ENCODE data around the gene SLC47A2.

DNA sequence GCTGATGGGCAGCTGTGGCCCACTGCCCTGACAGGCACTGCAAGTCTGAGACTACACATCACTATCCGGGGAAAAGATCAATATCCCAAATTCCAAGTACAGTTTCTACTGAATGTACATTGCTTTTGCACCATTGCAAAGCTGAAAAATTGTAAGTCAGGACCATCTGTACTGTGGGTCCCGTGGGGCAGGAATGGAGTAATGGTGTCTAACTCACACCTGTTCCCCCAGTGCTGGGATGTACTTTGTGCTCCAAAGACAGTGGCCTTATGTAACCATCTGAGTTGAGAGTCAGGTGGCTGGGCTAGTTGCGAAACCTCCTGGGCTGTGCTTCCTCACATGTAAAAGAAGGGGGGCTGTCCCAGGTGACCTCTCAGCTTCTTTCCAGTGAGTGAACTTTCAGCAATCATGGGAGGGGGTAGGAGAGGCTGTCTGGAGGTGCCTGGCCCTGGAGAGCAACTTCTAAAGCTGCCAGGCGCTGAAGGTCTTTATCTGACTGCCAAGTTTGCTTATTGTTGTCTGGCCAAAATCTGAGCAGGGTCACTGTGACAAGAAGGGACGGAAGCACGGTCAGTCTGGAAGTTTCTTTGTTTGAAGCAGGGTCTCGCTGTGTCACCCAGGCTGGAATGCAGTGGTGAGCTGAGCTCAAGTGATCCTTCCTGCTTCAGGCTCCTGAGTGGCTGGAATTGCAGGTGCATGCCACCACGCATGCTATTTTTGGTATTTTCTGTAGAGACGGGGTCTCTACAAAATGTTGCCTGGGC lies 4.9 kb downstream of the SLC47A1 start:
- PRO-cap, 3 experiments, result no peak in any of the 3 experiments
- RAMPAGE, long total RNA, 2 experiments, result no peak in any of the 2 experiments
- RRBS, result no CpG with 5 or more reads among the region's 9 CpGs

GRCh38 chr17:19647260-19647851 lies 1.2 kb upstream of the ALDH3A2 start:
- PRO-cap, 3 experiments, result no peak in any of the 3 experiments
- RAMPAGE, long total RNA, 2 experiments, result no peak in any of the 2 experiments
- RRBS, result 4% methylated on average over 1 of the region's 4 CpGs

GRCh38 chr17:19716326-19717172 lies at the start of gene SLC47A2:
TSS of gene SLC47A2 (minus strand) at chr17:19716584.
- PRO-cap, 3 experiments, result no peak in any of the 3 experiments
- RAMPAGE, long total RNA, 2 experiments, result no peak in any of the 2 experiments
- RRBS, result no CpG with 5 or more reads among the region's 14 CpGs

DNA sequence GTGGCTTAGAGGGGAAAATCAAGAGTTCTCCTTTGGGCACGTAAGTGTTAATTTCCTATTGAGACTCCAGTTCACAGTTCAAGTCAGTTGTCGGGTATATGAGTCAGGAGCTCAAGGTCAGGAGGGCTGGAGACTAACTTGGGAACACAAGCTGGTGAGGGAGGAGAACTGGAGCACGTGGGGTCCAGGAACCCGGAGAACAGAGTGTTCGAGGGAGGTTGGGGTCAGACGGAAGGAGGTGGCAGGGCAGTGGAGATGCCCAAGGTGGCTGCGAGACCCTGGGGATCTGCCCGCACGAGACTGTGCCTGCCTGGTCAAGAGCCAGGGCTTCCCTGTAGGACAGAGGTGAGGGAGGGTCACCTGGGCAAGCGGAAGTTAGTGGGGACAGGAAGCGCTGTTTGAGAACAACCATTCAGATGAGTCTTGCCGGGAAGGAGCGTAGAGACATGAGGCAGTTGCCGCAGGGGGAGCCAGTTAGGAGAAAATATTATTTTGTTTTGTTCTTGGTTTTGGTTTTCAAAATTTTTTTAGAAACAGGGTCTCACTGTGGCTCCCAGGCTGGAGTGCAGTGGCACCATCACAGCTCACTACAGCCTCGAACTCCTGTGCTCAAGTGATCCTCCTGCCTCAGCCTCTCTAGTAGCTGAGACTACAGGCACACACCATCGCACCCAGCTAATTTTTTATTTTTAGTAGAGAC lies 11.9 kb downstream of the ALDH3A1 start:
- PRO-cap, 3 experiments, result peak in 3 of 3 experiments; most common plus-strand start position 227 of the sequence (in 3)
- RAMPAGE, long total RNA, 2 experiments, result no peak in any of the 2 experiments
- RRBS, result no CpG with 5 or more reads among the region's 16 CpGs

GRCh38 chr17:20010951-20011434 lies 1.8 kb downstream of the SPECC1 start:
- PRO-cap, 3 experiments, result peak in 2 of 3 experiments; most common plus-strand start chr17:20011221 (in 2)
- RAMPAGE, long total RNA, 2 experiments, result no peak in any of the 2 experiments

- PRO-cap, 3 experiments, result no peak in any of the 3 experiments
- RAMPAGE, long total RNA, 2 experiments, result no peak in any of the 2 experiments
- RRBS, result no CpG with 5 or more reads among the region's 10 CpGs
Measured at GRCh38 chr17:20313700-20314352, 153.5 kb downstream of the LGALS9B start.

DNA sequence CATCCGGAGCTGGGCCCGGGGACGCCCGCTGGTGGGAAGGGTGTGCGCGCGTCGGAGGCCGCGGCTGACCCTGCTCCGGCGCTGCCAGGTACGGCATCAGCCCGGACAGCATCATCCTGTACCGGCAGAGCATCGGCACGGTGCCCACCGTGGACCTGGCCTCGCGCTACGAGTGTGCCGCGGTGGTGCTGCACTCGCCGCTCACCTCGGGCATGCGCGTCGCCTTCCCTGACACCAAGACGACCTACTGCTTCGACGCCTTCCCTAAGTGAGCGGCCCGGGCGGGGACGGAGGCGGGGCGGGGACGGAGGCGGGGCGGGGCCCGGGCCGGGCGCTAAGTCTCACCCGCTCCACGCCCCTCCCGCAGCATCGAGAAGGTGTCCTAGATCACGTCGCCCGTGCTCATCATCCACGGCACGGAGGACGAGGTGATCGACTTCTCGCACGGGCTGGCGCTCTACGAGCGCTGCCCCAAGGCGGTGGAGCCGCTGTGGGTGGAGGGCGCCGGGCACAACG lies 199.1 kb downstream of the USP22 start:
- PRO-cap, 3 experiments, result peak in 3 of 3 experiments; most common plus-strand start position 369 of the sequence (in 2); most common minus-strand start position 241 of the sequence (in 2)
- RAMPAGE, long total RNA, 2 experiments, result no peak in any of the 2 experiments
- RRBS, result no CpG with 5 or more reads among the region's 65 CpGs

DNA sequence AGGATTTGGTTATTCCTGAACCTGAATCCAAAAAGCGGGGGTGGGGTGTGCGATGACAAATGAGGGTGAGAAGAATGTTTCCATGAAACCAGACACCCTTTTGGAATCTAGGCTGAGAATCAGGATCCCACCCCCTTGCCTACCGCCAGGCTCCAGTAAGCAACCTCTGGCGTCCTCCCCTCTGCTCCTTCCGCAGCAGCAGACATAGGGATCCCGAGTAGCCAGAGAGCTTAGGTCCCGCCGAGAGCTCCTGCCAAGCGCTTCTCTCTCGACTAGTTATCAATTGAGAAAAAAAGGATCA lies 191.1 kb downstream of the USP22 start:
- PRO-cap, 3 experiments, result no peak in any of the 3 experiments
- RAMPAGE, long total RNA, 2 experiments, result no peak in any of the 2 experiments
- RRBS, result no CpG with 5 or more reads among the region's 10 CpGs

DNA sequence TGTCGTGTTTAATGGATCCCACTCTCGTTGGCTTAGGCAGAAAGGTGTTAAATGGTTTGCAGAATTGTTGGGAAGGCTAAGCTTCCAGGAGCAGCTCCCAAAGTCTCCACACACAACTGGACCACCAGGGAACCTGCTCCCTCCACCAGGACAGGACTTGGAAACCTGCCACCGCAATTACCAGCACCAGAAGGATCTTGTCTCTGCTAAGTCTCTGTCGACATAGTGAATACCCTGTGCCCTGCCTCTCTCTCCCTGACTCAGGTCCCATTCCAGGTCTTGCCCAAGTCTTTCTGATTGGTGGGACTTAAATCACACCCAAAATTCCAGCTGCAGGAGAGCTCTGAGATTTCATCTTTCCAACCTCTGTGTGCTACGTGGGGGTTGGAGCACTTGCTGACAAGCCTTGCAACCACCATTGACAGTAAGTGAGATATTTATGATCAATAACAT lies 86.9 kb downstream of the USP22 start:
- PRO-cap, 3 experiments, result no peak in any of the 3 experiments
- RAMPAGE, long total RNA, 2 experiments, result no peak in any of the 2 experiments
- RRBS, result no CpG with 5 or more reads among the region's 5 CpGs

GRCh38 chr17:20998951-21000107 lies 43.5 kb downstream of the USP22 start:
- PRO-cap, 3 experiments, result no peak in any of the 3 experiments
- RAMPAGE, long total RNA, 2 experiments, result no peak in any of the 2 experiments
- RRBS, result no CpG with 5 or more reads among the region's 21 CpGs

DNA sequence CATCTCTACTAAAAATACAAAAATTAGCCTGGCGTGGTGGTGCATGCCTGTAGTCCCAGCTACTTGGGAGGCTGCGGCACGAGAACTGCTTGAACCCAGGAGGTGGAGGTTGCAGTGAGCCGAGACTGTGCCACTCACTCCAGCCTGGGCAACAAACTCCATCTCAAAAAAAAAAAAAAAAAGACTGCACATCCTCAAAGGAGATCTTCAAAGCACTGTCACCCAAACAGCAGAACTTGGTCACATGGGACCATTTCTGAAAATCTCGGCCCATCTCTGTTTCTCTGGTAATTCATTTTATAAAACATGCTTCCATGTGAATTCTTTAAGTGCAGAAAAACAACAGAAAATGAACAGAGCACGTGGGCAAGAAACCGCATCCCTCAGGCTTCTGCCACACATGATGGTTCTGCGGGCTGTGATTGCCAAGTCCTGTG lies 41.9 kb downstream of the USP22 start:
- PRO-cap, 3 experiments, result no peak in any of the 3 experiments
- RAMPAGE, long total RNA, 2 experiments, result no peak in any of the 2 experiments
- RRBS, result no CpG with 5 or more reads among the region's 8 CpGs

DNA sequence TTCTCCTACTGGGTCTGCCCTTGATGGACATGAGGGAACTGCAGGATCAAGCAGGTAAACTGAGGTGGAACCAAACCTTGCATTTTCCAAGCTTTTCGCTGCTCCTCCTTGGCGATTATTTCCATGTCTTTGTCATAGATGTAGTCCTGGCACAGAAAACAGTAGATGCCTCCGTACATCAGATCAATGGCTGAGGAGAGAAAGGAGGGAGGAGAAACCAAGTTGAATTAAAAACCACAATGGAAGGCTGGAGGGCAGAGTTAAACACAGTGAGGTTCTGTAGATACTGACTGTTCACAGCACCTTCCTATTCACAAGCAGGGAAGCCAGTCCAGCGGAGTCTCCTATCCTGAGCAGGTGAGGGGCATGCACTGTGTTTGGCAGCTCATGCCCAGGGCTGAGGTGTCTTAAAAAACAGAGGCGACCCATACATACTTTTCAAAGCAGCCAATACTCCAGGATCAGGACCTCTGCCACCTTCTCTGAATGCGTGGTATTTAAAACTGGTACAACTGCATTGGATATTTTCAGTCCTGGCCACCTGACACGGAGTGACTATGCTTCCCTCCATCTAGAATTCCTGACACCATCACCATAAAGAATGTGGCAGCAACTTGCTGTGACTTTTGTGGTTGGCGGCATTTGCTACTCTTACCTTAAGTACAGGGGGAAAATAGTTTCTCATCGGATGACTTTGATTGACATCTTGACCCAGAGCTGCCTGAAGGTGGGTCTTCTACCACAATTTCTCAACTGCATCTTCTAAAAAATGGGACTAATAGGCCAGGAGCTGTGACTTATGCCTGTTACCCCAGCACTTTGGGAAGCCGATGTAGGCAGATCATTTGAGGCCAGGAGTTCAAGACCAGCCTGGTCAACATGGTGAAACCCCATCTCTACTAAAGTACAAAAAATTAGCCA lies 21.5 kb downstream of the USP22 start:
- PRO-cap, 3 experiments, result no peak in any of the 3 experiments
- RAMPAGE, long total RNA, 2 experiments, result no peak in any of the 2 experiments
- RRBS, result no CpG with 5 or more reads among the region's 10 CpGs

DNA sequence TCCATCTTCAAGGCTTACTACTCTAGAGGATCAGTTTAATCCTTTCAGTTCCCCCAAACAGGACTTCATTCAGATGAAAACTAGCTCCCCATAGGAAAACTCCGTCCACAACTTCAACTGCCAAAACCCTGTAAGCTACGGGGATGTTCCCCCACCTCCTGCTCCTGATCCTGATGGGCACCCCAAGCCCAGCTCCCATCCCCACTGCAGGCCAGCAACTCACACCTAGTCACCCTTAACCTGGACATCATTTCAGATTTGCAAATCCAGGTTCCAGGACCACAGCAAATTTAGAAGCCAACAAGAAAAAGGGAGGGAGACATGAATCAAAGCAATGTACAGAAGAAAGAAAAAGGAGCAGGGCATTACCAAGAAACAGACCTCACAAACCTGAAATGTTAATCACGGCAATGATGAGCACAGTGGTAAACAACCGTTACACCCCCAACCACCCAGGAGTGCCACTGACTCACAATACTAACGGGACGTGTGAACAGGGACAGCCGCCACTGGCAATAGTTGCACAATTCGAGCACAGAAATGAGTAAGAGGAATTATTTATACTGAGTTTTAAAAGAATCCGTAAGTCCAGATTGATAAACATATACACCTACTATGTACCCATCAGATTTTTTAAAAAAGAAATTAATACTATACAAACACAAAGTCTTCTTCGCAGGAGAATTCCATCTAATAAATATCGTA lies 13.9 kb downstream of the USP22 start:
- PRO-cap, 3 experiments, result no peak in any of the 3 experiments
- RAMPAGE, long total RNA, 2 experiments, result no peak in any of the 2 experiments
- RRBS, result no CpG with 5 or more reads among the region's 11 CpGs

GRCh38 chr17:21119695-21120242 lies 7.0 kb upstream of the DHRS7B start:
- PRO-cap, 3 experiments, result no peak in any of the 3 experiments
- RAMPAGE, long total RNA, 2 experiments, result no peak in any of the 2 experiments
- RRBS, result no CpG with 5 or more reads among the region's 15 CpGs

DNA sequence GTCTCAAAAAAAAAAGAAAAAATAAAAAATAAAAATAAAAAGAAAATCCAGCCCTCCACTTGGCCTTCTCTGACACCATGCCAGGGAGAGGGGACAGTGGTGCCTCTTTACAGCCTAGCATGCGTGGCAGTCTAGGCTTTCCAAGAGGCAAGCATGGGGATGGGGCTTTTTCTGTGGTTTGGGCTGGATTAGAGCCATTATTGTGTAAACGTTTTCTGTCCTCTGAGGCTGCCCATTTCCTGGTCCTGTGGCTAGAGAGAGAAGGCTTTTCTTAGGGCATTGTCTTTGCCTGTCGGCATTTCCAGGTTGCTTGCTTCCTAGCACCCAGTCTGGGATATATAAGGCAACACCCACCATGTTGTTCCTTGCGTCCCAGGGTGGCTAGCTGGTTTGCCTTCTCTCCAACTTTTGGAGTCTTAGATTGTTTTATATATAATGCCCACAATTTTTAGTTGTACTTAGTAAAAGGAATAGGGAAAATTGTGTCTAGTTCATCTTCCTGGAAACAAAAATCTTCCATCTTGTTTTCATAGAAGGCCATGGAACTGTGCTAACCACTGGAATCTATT lies 2.6 kb upstream of the DHRS7B start:
- PRO-cap, 3 experiments, result no peak in any of the 3 experiments
- RAMPAGE, long total RNA, 2 experiments, result no peak in any of the 2 experiments
- RRBS, result no CpG with 5 or more reads among the region's 4 CpGs

- PRO-cap, 3 experiments, result no peak in any of the 3 experiments
- RAMPAGE, long total RNA, 2 experiments, result no peak in any of the 2 experiments
- RRBS, result 83% methylated on average over 5 of the region's 14 CpGs
Measured at GRCh38 chr17:21209693-21210170, 4.2 kb downstream of the TMEM11 start.

DNA sequence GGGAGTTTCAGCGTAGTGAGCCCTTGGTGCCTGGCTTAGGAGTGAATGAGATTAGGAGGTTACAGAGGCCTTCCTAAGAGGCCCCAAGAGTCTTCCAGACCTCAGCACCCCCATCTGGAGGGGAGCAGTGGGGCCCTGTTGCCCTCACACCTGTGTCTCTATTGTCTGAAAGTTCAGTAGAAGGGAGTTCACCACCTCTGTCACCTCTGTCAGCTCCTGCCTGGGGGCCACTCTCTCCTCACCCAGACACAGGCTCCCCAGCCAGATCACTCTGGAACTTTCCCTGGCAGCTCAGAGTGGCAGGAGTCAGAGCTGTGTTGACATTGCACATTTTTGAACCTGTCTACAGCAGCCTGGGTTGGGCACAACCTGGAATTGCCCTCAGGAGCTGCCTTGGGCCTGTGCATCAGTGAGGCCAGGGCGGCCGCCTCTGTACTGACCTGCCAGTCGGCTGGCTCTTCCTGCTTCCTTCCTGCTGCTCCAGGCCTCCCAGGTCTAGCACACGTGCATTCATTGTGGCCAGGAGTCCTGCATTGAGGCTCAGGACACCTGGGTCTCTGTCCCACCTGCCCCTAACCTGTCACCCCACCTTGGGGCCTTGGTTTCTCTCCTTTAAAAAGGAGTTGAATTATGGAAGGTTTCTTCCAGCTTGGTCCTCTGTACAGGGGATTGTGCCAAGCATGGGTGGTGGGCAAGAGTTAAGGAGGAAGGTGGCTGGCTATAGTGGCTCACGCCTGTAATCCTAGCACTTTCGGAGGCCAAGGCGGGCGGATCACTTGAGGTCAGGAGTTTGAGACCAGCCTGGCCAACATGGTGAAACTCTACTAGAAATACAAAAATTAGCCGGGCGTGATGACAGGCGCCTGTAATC lies 14.2 kb upstream of the TMEM11 start:
- PRO-cap, 3 experiments, result no peak in any of the 3 experiments
- RAMPAGE, long total RNA, 2 experiments, result no peak in any of the 2 experiments
- RRBS, result no CpG with 5 or more reads among the region's 12 CpGs

- PRO-cap, 3 experiments, result no peak in any of the 3 experiments
- RAMPAGE, long total RNA, 2 experiments, result no peak in any of the 2 experiments
- RRBS, result 87% methylated on average over 3 of the region's 19 CpGs
Measured at GRCh38 chr17:21298692-21299284, 14.3 kb downstream of the MAP2K3 start.

- PRO-cap, 3 experiments, result peak in 2 of 3 experiments; most common plus-strand start chr17:21311455 (in 1); most common minus-strand start chr17:21311273 (in 2)
- RAMPAGE, long total RNA, 2 experiments, result no peak in any of the 2 experiments
- RRBS, result 48% methylated on average over 5 of the region's 14 CpGs
Measured at GRCh38 chr17:21310964-21311523, 26.5 kb downstream of the MAP2K3 start.

DNA sequence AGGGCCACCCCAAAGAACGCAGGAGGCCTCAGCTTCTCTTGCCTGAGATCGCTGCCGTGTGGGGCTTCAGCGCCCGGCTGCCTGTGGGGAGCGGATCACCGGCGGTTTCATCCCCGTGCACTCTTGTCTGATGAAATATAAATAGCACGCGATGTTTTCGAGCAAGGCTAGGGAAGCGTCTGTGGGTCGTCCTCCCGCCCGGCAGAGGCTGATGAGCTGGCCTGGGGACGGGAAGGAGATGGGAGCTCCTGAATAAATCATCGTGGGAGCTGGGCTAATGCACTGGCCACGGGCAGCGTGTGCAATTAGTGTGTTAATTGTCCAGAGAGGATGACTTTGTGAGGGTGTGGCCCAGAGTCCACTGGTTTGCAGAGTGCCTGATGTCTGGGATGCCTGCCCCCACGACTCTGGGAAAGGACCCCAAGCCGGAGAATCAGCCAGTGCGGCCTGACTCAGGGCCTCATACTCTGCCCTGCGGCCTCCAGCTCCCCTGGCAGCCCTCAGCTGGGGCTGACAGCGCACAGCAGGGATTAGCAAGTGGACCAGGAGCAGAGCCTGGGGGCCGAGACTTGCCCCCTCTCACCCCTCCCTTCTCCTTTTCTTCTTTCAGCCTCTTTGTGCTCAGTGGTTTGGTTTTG lies 21.3 kb downstream of the KCNJ12 start:
- PRO-cap, 3 experiments, result peak in 2 of 3 experiments; most common plus-strand start position 170 of the sequence (in 1); most common minus-strand start position 129 of the sequence (in 2)
- RAMPAGE, long total RNA, 2 experiments, result no peak in any of the 2 experiments
- RRBS, result 70% methylated on average over 7 of the region's 26 CpGs